Measurements from ENCODE around the gene UTP6.

GRCh38 chr17:30219722-30220386 lies 15.6 kb downstream of the SLC6A4 start:
- PRO-cap: no peak

DNA sequence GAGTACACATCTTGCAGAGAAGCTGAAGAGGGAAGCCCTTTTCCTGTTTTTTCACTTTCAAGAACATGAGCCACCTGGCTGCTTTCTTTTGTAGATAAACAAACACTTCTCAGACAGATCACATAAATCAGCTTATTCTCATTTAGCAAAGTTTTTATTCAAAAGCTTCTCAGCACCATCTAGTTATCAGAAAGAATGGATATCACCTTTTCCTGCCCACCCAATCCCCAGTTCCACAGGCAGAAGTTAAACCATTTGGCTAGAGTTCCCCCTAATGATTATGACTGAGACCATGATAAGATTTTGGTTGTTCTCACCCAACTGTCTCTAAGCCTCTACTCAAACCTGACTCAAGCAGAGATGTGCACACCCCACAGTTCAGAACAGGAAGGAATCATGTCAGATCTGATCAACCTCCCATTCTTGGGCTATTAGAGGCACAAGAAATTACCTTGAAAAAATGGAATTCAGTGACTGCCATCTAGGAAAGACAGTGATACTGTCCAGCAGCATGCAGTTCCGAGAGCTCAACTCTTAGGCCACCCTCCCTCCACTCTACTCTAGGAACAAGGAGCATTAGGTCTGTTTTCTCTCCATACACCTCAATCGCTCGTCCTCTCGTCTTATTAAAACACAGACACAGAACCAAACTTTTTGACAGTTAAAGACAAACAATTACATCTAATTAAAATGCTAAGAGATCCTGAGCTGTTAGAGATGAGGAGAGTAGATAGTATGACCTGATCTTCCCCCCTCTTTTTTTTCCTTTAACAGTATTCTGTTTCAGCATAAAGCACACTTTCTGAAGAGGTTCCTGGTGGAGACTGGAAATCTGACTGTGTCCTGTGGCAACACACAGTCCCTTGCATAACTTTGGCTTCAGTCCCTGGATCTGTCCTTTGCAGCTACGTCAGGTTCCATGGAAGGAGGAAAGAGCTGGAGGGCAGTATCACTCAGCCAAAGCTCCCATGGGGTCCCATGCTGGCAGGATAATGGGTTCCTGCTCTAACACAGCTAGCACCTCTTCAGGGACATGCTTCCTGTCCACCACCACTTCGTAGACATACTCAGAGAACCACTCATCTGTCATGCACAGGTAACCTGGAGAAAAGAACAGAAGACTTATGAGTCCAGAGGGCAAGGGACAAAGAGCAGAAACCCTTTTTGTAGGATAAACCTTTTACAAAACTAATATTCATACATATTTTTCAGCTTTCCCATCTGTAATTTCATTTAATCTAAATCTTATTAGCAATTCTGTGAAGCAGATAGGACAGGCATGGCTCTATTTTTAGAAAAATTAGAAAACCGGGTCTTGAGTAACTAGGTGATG lies 13.0 kb upstream of the SLC6A4 start:
- PRO-cap: no peak

DNA sequence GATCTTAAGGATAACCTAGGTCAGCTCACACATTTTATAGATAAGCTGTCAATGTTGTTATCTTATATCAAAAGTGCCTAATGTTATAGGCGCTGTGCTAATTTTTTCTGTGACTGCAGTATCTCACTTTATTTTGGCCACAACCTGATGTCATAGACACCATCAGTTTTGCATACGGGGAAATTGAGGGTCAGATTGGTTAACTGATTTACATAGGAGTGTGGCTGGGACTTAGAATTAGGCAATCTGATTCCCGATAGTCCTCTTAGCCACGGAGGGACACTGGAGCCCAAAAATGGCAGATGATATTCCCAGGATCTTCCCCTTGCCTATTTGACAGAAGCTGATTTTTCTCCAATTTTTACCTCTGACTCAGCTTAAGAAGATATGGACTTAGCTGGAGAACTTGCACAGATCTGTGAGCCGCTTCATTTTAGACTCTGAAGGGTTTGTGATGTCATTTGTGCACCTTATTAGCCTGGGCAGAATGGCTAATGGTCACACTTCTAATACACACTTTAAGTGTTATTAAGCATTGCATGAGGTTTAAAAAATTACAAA lies 1.4 kb downstream of the CPD start:
- PRO-cap: no peak

GRCh38 chr17:30397244-30397592 lies 18.5 kb downstream of the CPD start:
- PRO-cap: no peak

- PRO-cap: no peak
Measured at GRCh38 chr17:30449375-30449881, 27.8 kb upstream of the GOSR1 start.

- PRO-cap: no peak
Measured at GRCh38 chr17:30470738-30471365, 6.4 kb upstream of the GOSR1 start.

DNA sequence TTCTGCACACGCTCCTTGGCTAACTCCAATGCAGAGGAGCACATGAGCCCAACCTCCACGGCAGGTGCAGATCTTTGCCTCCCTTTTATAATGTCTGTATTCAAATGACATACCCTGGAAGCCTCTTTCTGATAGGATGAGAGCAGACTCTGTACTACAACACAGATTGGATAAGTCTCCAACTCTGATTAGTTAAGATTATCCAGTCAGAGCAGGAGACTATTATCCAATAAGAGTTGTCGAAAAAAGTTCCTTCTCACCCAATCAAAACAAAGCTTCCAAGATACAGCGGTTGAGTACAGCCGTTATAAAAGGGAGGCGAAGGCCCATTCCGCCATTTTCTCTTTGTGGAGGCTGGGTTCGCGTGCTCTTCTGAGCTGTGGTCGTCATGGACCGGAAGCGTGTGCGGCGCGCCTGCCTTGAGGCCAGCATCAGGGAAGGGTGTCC lies 98.9 kb downstream of the GOSR1 start:
- PRO-cap: no peak

DNA sequence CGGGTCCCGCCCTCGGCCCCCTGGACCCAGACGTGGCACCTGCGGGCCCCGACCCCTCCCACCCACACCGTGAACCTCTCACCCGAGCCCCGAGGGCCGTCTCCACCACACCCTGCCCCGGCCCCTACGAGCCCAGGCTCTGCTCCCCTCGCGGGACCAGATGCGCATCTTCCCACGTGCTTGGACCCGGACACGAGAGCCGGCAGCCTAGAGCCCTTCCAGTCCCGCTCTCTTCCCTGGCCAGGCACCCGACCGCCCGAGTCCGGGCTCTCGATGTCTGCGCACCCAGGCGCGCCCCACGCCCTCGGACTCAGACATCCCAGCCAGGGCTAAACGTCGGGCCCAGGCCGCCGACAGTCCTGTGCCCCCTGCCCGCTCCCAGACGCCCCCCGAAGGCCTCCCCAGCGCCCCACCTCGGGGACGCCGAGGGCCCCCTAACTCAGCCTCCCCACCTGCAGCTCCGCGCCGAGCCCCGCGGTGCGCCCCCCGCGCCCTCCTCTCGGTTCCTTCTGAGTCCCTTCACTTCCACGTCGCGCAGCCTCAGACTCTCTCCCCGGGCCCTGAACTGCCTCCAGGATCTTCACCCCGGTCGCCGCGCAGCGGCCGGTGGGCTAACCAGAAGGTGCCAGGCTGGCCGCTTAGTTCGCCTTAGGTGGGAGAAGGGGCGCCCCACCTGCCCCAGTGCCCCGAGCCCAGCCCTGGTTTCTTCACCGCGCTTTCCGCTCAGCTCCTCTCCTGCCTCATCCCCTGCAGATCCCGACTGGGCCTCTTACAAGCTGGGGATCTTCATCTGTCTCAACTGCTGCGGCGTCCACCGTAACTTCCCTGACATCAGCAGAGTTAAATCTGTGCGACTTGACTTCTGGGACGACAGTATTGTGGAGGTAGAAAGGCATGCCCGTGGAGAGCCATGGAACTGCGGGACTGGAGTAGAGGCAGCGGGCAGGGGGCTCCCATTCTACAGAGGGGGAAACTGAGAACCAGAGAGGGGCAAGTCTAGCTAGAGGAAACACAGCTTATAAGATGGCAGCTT lies 758 bp downstream of the ADAP2 start:
- PRO-cap: no peak

DNA sequence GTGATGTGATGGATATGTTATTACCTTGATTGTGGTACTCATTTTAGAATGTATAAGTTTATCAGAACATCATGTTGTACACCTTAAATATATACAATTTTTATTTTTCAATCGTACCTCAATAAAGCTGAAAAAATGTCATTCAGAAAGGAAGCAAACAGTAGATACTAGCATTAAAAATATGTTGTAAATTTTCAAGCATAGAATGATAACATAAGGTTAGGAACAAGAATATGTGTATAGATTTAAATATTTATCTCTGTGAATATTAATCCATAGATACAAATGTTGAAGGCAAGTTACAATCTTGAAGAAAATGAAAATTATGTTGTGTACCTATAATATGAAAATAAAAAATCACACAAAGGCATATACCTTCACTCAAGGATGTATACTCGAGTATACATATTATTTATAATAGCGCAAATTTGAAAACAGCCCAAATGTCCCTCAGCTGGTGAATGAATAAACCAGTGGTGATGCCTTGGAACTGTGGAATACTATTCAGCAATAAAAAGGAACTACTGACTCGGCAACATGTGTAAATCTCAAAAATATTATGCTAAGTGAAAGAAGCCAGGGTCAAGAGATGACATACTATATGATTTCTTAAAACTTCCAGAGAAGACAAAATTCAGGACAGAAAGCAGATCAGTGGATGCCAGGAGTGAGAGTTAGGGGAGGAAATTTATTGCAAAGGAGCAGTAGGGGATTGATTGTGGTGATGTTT lies 96.3 kb downstream of the NF1 start:
- PRO-cap: no peak

DNA sequence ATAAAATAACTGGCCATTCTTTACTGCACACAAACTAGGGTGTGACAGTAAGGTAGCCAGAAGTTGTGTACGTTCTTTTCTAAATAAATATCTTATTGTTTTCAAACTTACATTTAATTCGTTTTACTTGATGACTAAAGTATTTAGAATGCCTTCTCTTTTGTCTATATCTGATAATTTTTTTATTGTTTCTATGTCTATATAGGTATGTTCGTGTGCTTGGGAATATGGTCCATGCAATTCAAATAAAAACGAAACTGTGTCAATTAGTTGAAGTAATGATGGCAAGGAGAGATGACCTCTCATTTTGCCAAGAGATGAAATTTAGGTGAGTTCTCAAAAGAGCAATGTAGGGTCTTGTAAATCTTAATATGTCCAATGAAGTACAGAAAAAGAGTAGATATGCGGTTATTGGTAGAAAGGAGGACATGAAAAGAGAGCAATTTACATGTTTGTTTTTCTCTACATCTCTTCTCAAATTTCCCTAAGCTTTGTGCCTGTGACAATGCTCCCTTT lies 66.9 kb downstream of the OMG start:
- PRO-cap: no peak

GRCh38 chr17:31487589-31488539 lies 96.4 kb downstream of the RAB11FIP4 start:
- PRO-cap: bidirectional peak, plus-strand start at chr17:31488108, minus-strand start at chr17:31487781; unidirectional peak, minus-strand start at chr17:31488475

GRCh38 chr17:31488540-31489585 lies 97.4 kb downstream of the RAB11FIP4 start:
- PRO-cap: no peak

DNA sequence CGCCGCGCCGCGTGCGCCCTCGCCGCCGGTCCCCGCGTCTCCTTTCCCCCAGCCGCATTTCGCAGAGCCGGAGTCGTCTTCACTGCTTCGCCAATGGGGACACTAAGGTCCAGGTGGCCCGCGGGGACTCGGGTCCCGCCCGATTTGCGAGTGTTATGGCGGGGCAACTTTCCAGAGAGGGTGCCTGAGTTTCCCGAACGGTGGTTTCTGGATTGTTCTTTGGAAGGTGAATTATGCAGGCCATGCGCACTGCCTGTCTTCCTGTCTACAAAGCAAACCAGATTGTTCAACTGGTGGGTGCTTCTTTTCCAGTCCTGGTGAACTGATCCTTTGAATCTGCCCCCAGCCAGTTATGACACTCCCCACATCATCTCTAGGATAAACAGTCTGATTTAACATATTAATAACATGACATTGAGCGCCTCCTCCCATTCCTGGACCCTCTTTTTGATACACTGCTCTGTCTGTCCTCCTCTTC lies 158.9 kb downstream of the RAB11FIP4 start:
- PRO-cap: no peak

DNA sequence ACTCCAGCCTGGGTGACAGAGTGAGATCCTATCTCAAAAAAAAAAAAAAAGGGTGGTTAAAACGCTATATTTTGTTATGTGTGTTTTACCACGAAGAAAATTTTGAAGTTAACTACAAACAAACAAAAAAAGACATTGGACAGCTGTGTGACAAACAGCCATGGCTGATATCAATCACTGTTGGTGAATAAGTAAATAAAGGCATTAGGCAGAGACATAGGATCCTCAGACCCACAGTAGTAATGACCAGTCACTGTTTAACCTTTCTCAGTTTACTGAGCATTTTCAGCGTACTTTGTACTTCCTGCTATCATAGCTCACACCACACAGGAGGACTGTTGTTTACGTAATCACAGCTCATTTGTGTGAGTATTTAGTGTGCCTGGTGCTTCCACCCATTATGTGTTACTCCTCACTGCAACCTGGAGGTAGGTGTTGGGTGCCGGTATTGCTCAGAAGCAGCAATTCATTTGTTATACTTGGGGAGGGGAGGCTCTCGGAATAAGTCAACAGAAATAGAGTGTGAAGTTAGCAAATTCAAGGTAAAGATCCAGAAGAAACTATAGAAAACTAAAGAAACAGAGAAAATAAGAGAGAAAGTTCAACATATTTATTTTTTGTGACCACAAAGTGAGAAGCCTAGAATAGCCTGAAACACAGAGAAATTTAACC lies 55.3 kb downstream of the COPRS start:
- PRO-cap: no peak

DNA sequence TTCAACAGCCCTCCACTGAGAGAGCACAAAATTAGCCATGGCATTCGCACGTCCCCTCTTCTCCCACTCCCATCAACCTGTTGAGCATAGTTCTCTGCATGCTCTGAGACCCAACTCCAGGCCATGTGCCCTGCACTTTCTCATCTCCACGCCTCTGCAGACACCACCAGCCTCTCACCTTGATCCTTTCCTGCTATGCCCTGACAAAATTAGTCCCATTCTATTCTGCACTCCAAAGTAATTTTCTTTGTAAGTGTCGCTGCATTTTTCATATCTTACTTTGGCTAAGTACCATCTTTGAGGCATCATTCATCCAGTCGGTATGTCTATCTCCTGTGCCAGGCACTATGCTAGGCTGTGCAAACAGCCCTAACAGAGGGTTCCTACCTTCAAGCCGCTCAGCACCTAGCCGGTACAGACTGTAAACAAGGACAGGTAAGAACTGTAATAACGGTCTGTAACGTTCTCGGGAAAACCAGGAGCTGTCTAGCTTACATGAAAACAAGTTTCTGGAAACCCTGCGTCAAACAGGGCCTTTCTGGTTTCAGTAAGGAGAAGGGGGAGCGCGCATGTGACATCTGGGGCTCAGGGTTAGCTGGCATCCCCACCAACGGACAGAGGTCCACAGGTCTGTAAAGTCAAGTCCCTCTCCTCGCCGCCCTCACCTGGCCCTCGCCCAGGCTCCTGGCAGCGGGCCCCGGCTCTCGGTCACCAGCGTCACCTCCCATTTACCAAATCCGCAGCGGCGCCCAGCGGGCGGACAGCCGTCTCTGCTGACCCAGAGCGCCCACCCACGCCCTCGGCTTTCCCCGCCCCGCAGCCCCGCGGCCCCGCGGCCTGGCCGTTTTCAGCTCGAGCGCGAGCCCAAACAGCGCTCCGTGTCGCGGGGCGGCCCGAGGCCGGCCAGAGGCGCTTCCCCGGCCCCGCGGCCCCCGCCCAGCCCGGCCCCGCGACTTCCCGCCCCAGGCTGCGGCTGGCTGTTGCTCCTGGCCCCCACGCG lies 651 bp downstream of the COPRS start:
- PRO-cap: no peak

- PRO-cap: bidirectional peak, plus-strand start at chr17:31901930, minus-strand start at chr17:31901666
Measured at GRCh38 chr17:31901292-31902170, at the start of gene UTP6. Gene UTP6, minus strand, starts transcription at chr17:31901708.

- PRO-cap: no peak
Measured at GRCh38 chr17:31994247-31995187, 12.7 kb upstream of the LRRC37B start.

GRCh38 chr17:32266095-32267321 lies 876 bp downstream of the RHBDL3 start:
- PRO-cap: no peak

- PRO-cap: no peak
Measured at GRCh38 chr17:32280834-32281619, 15.4 kb downstream of the RHBDL3 start.

DNA sequence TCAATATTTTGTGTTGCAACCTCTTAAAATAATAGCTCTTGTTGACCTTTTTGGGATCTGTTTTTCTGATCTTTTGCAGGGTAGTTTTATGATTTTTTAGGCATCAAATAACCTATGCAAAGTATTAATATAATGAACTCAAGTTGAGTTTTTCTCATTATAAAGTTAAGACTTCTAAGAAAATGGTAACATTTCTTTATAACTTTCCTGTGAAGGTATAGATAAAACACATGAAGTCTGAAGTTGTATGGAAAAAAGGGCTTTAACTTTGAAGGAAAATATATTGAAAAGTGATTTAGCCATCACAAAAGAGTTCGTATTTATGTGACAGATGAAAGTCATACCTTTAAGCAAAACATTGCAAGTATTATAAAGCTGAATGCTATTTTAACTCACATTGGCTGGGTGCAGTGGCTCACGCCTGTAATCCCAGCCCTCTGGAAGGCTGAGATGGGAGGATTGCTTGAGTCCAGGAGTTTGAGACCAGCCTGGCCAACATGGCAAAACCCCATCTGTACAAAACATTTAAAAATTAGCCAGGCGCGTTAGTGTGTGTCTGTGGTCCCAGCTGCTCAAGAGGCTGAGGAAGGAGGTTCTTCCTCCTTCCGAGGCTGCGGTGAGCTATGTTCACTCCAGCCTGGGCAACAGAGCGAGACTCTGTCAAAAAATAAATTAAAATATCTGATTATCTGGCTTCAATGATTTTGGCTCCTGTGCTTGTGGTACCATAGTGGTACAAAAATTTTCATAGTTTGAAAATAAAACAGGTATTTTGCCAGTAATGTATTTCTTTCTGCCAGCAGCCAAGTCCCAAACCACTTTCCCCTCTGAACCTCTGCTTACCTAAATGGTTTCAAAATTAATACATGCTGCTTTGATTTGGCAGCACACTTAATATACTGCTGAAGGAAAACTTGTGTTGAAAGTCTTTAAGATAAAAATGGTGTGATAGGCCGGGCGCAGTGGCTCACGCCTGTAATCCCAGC lies 21.4 kb downstream of the ZNF207 start:
- PRO-cap: no peak